ENCODE measurements around the gene DEFB118.

DNA sequence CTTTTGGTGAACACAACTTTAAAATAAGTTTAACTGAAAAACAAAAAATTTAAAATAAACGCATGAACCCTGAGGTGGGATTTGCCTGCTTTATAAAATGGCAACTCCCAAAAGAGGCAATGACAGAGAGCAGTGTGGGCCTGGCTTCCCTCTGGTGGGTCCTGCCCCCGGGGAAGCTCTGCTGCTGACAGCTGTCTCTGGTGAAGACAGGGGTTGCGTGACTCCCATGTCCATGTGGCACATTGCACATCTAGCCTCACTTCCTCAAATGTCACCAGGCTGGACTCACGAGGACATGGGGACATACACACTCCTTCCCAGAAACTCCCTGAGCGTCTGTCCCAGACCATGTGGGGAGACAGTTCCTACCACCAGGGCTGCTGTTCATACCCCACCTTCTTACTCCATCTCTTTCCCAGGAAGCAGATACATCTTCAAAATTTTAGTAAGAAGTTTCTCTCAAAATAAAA lies 66.2 kb downstream of the ABHD12 start:
- PRO-cap = no peak
- RAMPAGE, long total RNA = no peak
- RRBS = no CpG with 5 or more reads among the region's 5 CpGs

GRCh38 chr20:25338869-25339600 lies 51.6 kb downstream of the ABHD12 start:
- PRO-cap = no peak
- RAMPAGE, long total RNA = no peak
- RRBS = no CpG with 5 or more reads among the region's 5 CpGs

DNA sequence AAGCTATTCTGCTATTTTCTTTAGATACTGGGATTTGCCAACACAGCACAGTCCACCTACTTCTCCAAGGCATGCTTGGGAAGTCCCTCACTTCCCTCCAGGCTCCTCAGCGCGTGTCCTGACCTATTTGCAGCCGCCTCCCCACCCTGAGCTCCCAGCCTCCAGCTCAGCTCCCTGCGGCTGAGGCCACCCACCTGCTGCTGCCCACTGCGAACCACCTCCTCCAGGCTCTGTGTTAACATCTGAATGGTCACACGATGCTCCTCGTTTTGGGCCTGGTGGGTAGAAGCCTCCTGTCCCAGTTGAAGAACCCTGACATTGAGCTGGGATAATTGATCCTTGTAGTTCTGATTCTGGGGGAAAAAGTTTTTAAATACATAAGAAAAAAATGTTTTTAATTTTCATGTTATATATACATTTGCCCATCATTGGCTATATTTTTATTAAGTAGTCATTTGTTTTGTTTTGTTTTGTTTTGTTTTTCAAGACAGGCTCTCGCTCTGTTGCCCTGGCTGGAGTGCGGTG lies 54.8 kb downstream of the GINS1 start:
- PRO-cap = no peak
- RAMPAGE, long total RNA = no peak
- RRBS = no CpG with 5 or more reads among the region's 9 CpGs

DNA sequence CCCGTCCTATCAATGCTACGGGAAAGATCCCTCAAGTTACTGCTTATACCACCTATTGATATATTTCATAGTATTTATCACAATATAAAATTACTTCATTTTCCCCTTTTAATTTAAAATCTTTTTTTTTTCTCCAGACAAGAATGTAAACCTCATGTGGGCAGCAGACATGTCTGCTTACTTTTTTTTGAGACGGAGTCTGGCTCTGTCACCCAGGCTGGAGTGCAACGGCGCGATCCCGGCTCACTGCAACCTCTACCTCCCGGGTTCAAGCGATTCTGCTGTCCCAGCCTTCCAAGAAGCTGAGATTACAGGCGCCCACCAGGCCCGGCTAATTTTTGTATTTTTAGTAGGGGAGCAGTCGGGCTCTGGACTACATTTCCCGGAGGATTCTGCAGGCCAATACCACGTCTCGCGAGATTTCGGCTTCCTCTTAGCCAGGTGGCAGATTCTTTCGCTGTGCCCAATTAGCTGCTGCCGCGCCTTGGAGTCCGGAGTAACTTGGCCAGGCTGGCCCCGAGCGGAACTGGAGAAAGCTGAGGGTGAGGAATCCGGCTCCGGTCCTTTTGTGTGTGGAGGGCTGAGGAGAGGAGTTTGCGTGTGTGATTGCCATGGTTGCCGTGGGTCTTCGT lies 312.8 kb upstream of the ZNF337 start:
- PRO-cap = unidirectional peak, plus-strand start at position 494 of the sequence
- RAMPAGE, long total RNA = no peak
- RRBS = no CpG with 5 or more reads among the region's 28 CpGs

- PRO-cap = no peak
- RAMPAGE, long total RNA = no peak
- RRBS = 10% methylated on average over 100 of the region's 157 CpGs
These were observed 512.2 kb upstream of the ZNF337 start for GRCh38 chr20:26208342-26209679.

GRCh38 chr20:30611503-30612033 lies 645.9 kb upstream of the DEFB115 start:
- PRO-cap = no peak
- RAMPAGE, long total RNA = no peak
- RRBS = no CpG with 5 or more reads among the region's 11 CpGs

DNA sequence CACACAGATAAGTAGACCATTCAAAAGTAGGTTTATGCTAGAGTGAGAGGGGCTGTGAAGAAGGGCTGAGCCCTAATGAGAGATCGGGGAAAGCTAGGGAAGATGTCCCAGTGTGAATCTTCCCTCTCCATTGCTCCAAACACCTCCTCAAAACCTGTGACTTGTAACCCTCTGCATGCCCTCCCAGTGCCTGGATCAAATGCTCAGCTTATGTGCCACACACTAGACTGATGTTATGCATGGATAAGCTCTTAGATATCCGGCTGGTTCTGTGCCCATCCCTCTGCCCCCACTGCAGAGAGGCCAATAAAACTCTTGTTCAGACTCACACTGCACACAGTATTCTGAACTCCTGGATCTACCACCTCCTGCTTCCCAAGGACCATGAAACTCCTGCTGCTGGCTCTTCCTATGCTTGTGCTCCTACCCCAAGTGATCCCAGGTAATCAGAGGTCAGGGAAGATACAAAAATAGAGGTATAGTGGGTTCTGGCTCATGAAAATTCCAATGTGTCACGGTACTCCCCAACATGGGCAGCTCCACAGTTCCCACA lies at the start of gene DEFB118:
Gene DEFB118, plus strand, starts transcription at position 335 of the 553 bp plus-strand sequence.
- PRO-cap = no peak
- RAMPAGE, long total RNA = no peak
- RRBS = no CpG with 5 or more reads among the region's 3 CpGs

DNA sequence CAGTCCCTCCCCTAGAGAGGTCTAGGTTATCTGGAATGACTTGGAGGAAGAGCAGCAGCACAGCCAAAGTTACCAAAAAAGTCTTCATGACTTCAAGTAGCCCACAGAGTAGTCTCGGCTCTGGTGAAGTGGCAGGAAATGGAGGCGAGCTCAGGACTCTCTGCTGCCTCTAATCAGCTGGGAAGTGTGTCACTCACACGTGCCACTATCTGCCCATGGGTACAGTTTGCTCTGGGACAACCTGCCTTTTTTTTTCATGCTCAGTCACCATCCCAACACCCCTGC lies 16.7 kb upstream of the DEFB123 start:
- PRO-cap = no peak
- RAMPAGE, long total RNA = no peak
- RRBS = no CpG with 5 or more reads among the region's 3 CpGs

- PRO-cap = no peak
- RAMPAGE, long total RNA = no peak
- RRBS = 5% methylated on average over 7 of the region's 22 CpGs
These were observed 434 bp downstream of the REM1 start for GRCh38 chr20:31475518-31475925.

- PRO-cap = no peak
- RAMPAGE, long total RNA = no peak
- RRBS = no CpG with 5 or more reads among the region's 3 CpGs
These were observed 13.0 kb downstream of the REM1 start for GRCh38 chr20:31488118-31488553.

GRCh38 chr20:31515493-31516608 lies 1.6 kb downstream of the HM13 start:
- PRO-cap = no peak
- RAMPAGE, long total RNA = no peak
- RRBS = no CpG with 5 or more reads among the region's 8 CpGs

DNA sequence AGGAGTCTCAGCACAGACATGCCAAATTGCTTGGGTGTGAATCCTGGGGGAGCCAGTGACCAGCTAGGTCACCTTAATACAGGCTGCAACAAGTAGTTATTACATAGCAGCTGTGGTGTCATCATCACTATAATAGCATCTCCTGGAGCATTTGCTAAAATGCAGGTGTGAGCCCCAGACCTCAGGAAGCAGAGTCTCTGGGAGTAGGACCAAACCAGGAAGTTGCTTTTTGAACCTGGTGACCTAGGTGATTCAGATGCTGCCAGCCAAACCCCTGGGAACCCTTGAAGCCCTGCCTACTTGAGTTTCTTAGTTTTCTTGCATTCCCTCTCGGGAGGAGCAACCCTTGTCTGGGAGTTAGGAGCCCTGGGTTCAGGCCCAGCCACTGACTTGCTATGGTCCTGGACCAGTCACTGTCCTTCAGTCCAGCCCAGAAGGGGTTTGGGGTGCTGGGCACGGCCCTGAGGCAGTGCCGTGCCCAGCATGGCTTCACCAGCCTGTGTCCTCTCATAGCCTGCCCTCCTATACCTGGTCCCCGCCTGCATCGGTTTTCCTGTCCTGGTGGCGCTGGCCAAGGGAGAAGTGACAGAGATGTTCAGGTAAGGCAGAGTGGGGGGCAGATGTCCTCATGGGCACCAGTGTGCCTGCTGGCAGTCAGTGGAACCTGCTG lies 18.7 kb downstream of the MCTS2 start:
- PRO-cap = no peak
- RAMPAGE, long total RNA = no peak
- RRBS = no CpG with 5 or more reads among the region's 6 CpGs

- PRO-cap = bidirectional peak, plus-strand start at chr20:31661838, minus-strand start at chr20:31661577; unidirectional peak, minus-strand start at chr20:31661979
- RAMPAGE, long total RNA = no peak
- RRBS = 0% methylated on average over 4 of the region's 37 CpGs
These were observed 23.8 kb downstream of the COX4I2 start for GRCh38 chr20:31661175-31662213.

- PRO-cap = no peak
- RAMPAGE, long total RNA = no peak
- RRBS = no CpG with 5 or more reads among the region's 9 CpGs
These were observed 40.8 kb downstream of the COX4I2 start for GRCh38 chr20:31678121-31679314.

DNA sequence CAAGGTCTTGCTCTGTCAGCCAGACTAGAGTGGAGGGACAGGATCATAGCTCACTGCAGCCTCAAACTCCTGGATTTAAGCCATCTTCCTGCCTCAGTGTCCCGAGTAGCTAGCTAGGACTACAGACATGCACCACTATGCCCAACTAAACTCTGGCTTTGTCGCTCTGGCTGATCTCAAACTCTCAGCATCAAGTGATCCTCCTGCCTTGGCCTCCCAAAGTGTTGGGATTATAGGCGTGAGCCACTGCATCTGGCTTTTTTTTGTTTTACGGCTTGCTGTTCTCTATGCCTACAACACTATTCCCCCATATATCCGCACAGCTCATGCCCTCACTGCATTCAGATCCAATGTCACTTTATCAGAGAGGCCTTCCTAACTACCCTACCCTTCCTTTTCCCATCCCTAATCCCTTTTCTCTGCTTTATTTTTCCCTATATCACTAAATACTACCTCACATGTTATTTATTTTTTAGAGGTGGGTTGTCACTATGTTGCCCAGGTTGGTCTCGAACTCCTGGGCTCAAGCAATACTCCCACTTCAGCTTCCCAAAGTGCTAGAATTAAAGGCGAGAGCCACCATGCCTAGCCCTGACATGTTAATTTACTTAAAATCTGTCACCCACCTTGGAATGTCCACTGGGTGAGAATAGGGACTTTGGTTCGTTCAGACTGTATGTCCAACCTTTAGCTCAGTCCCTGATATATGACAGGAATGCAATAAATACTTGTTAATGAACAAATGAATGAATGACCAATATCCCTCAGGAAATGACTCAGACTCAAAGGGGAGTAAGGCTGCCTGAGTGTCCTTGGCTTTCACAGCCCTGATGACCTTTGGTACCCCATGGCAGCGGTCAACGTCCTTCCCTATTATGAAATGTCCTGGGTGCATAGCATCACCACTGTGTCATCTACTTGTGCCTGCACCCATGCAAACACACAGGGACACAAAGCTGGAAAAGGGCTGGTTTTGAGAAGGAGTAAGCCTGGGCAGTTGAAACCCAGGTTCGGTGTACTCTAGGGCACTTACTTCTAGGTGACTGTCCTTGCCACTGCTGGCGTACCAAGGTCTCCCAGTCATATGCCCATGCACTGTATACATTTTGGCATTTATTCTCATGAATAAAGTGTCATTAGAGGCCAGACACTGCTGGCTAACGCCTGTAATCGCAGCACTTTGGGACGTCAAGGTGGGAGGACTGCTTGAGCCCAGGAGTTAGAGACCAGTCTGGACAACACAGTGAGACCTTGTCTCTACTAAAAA lies 26.7 kb downstream of the BCL2L1 start:
- PRO-cap = no peak
- RAMPAGE, long total RNA = no peak
- RRBS = no CpG with 5 or more reads among the region's 15 CpGs

GRCh38 chr20:31704298-31705202 lies 18.1 kb downstream of the BCL2L1 start:
- PRO-cap = no peak
- RAMPAGE, long total RNA = no peak
- RRBS = no CpG with 5 or more reads among the region's 9 CpGs

- PRO-cap = no peak
- RAMPAGE, long total RNA = no peak
- RRBS = no CpG with 5 or more reads among the region's 8 CpGs
These were observed 18.6 kb downstream of the CCM2L start for GRCh38 chr20:32028921-32029244.

- PRO-cap = no peak
- RAMPAGE, long total RNA = no peak
- RRBS = 6% methylated on average over 6 of the region's 19 CpGs
These were observed 20.6 kb upstream of the HCK start for GRCh38 chr20:32031346-32032011.

DNA sequence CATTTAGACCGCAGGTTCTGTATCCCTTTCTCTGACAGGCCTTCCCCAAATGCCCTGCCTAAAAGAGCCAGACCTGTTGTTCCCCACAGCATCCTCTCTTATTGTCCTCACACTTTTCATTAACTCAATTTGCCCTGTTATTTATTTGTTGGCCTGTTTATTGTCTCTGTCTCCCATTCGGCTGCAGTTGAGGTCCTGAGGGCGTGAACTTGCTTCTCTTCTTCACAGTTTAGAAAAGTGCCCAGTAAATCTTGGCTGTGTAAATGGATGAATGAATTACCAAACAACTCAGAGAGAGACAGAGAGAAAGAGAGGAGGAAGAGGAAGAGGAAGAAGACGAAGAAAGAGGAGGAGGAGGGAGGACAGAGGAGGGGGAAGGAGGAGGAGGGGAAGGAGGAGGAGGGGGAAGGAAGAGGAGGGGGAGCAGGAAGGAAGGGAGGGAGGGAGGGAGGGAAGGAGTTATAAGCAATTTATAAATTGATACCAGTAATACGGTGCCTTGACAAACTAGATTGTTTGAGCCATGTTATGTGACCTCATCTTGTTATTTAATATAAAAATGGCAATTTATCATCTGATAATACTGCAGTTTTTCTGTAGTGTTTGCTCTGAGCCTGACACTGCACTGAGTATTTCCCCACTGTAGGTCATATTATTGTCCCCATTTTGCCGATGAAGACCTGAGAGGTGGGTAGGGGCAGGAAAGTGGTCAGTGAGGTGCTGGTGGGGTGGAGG lies 18.7 kb downstream of the HCK start:
- PRO-cap = no peak
- RAMPAGE, long total RNA = no peak
- RRBS = no CpG with 5 or more reads among the region's 6 CpGs

DNA sequence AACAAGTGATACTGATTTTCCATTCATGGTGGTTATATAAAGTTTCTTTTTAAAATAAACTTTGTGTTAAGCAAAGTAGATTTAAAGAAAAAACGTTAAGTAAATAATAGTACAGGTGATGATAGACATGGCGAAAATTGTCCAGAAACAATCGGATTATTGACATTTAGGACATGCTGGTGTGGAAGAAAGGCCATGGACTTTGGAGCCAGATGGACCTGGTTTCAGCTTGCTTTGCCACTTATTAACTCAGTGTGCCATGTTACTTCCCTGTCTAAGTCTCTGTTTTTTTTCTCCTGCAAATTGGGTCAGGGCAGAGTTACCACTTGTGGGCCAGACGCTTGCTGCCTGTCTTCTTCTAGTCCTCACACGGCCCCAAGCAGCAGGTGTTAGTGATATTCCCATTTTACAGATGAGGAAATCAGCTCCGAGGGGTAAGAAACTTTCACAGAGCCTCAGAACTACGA lies 12.2 kb downstream of the KIF3B start:
- PRO-cap = no peak
- RAMPAGE, long total RNA = no peak
- RRBS = no CpG with 5 or more reads among the region's 7 CpGs

All from lung (tissue), 4 donors.